Jejunum (tissue), 1 donor: Measurements from ENCODE around the genes C6orf15, CCHCR1, CSNK2B and LY6G6F.

DNA sequence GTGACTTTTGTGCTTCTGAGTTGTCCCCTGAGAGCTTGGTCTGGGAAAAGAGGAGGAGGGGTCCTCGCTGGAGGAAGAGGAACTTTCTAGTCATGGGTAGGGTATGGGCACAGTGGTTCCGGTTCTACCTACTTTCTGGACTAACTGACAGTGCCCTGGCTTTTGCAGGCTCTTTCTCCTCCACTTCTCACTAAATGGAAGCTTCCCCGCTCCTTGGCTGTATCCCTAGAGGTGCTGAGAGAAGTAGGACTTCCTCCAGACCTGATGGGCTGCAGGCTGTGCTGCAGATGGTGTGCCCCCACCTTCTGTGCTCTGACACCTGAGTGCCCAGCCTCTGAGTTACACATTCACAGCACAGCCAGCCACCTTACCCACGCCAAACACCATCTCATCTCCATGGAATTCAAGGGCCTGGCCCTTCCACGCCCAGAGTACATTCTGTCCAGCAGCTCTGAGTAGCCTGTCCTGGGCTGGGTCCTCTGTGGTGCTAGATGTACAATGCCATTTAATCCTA is 5.4 kb downstream of the SFTA2 start:
- PRO-cap = unidirectional peak, minus-strand start at position 314 of the sequence

DNA sequence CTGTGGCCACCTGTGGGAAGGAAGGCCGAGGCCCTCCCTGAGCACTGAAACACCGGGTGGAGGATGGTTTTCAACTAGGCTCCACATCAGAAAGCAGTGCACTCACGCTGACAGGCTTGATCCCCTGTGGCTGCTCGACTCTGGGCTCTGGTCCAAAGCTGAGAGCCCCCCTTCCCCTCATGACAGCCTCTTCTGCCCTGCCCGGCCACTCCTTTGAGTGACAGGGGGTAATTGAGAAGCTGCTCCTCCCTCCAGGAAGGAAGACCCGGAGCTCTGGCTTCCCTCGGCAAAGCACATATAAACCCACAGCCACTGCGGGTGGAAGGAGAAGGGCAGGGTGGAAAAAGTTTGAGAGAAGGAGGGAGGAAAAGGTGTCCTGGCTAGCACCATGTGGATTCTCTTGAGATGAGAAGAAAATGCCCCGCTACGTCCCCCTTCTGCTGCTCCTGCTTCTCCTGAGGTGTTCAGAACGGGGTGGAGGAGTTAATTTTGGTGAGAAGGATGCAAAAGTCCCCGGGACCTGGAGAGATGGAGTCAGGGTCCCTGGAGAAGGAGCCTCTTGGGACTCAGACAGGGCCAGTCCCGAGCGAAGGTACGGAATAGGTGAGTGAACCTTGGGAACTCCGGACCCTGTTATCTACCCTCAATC is 43.8 kb downstream of the MUC22 start:
- PRO-cap = no peak

GRCh38 chr6:31112407-31112931 is at the start of gene C6orf15:
Gene C6orf15 (minus strand): TSS chr6:31112575.
- PRO-cap = no peak

GRCh38 chr6:31157532-31157904 is at the start of gene CCHCR1:
Gene CCHCR1 (minus strand): TSS chr6:31157802.
- PRO-cap = no peak

DNA sequence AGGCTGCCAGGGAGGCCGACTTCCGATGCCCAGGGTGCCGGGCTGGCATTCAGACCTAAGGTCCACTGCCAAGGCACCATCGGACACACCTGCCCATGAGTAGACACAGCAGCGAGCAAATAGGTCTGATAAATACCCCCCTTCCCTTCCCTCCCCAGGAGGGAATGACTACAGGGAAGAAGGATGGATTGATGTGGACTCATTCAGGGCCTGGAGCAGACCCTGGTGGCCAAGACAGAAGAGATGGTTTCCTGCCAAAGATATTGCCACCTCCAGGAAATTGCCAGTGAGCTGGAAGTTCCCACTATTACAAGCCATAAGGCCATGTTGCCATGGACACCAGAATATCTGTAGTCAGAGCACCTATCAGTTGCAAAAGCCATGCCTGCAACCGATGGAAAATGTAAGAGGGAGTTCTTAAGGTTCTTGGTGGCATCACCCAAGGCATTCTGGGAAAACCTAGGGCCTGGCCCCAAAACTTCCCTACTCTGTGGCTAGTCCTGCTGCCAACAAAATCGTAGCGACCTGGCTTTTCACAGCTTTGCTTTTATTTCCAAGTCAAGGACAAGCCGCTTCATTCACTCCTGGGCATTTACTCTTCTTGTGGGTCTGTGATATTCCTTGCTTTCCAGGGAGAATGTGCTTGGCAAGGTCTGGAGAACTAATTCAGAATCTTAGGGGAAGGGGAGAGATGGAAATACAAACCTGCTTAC is 4.4 kb downstream of the TCF19 start:
- PRO-cap = no peak

- PRO-cap = no peak
These were observed 42.4 kb downstream of the HLA-C start for GRCh38 chr6:31229345-31229960.

DNA sequence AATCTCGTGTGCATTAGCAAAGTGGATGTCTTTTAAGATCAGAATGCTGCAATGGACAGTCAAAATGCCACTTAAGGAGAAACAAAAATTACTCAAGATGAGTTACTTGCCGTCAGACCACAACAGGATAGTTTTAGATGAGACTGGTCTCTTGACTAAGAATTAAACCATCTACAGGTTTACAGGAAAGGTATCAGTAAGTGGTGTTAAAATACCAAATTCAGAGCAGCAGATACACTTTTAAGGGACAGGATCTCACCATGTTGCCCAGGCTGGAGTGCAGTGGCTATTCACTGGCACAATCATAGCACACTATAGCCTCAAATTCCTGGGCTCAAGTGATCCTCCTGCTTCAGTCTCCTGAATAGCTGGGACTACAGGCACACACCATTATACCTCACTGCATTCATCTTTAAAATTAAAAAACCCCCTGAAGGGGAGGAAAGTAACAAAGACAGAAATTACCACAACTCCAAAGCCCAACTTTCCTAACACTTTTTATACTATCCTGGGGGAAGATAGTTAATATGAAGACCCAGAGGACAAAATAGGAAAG is 4.7 kb downstream of the MCCD1 start:
- PRO-cap = no peak

- PRO-cap = no peak
These were observed 11.5 kb downstream of the NFKBIL1 start for GRCh38 chr6:31558683-31559630.

- PRO-cap = no peak
These were observed 2.0 kb downstream of the PRRC2A start for GRCh38 chr6:31622273-31623230.

- PRO-cap = no peak
These were observed 6.0 kb downstream of the PRRC2A start for GRCh38 chr6:31626245-31627091.

DNA sequence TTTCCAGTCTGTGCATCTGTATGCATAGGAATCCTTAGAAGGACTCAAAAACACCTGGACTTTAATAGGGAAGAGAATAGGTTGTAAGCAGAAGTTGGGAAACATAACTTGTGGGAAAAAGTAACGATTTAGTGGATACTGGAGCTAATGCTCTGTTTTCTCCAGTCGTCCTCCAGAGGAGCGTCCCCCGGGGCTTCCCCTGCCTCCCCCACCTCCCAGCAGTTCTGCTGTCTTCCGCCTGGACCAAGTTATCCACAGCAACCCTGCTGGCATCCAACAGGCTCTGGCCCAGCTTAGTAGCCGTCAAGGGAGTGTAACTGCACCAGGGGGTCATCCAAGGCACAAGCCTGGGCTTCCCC is 12.7 kb downstream of the PRRC2A start:
- PRO-cap = unidirectional peak, plus-strand start at position 126 of the sequence

DNA sequence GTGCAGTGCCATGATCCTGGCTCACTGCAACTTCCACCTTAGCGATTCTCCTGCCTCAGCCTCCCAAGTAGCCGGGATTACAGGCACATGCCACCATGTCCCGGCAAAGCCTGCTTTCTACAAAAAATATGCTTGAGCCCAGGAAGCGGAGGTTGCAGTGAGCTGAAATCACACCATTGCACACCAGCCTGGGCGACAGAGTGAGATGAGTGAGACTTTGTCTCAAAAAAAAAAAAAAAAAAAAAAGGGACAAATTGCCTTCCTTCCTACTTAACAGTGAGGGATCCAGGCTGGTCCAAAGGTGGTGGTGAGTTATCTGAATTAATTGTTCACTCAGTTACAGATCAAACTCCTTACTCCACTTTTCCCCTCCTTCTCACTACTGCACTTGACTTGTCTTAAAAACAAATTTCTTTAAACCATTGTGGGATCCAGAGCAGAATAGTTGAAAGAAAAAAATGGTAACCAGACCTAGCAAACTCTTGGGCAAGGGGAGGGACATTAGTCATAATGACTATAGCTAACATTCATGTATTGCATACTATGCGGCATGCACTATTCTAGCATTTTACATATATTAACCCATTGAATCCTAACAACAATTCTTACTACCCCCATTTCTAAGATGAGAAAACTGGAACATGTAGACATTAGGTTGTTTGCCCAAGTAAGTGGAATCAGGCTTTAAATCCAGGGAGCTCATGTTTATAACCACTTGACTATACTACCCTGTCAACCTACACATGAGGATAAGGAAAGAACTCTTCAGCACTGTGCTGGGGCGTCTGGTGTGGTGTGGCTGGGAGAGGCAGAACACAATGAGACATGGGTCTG is 1.6 kb downstream of the GPANK1 start:
- PRO-cap = no peak

- PRO-cap = bidirectional peak, plus-strand start at chr6:31664293, minus-strand start at chr6:31664125
These were observed 697 bp downstream of the GPANK1 start for GRCh38 chr6:31663834-31664765.

- PRO-cap = bidirectional peak, plus-strand start at chr6:31666106, minus-strand start at chr6:31665858
These were observed at the start of gene CSNK2B for GRCh38 chr6:31665994-31666545. Gene CSNK2B (plus strand): TSS chr6:31666080.

GRCh38 chr6:31667741-31668255 is 1.9 kb downstream of the CSNK2B start:
- PRO-cap = no peak

GRCh38 chr6:31701577-31702457 is 1.3 kb downstream of the ABHD16A start:
- PRO-cap = unidirectional peak, plus-strand start at chr6:31702404

GRCh38 chr6:31706600-31706984 is at the start of gene LY6G6F:
Gene LY6G6F (plus strand): TSS chr6:31706866.
- PRO-cap = no peak

GRCh38 chr6:31738322-31739098 is 1.3 kb upstream of the MSH5 start:
- PRO-cap = unidirectional peak, minus-strand start at chr6:31738373; unidirectional peak, minus-strand start at chr6:31738445; bidirectional peak, plus-strand start at chr6:31738971, minus-strand start at chr6:31738726

GRCh38 chr6:31836190-31836759 is 8.7 kb downstream of the HSPA1B start:
- PRO-cap = no peak

GRCh38 chr6:31896039-31896917 is 1.2 kb downstream of the EHMT2 start:
- PRO-cap = no peak